ENCODE results near the genes ANO4, DRAM1, WASHC3, PMCH and IGF1.

DNA sequence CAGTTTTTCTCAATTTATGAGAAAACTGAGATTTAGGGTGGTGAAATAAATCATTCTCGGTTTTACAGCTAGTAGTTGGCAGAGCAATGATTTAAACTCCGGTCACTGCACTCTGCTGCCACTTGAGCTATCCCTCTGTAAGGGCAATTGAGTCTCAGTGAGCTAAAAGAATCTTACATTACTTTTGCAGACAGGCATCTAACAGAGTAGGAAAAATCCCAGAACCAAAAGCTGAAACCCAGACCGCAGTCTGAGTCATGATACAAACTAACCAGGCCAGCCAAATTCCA lies 73.7 kb downstream of the ANKS1B start:
- PRO-cap, result no peak

- PRO-cap, result no peak
Observed at GRCh38 chr12:100128078-100128658, 14.5 kb downstream of the BLTP3B start.

DNA sequence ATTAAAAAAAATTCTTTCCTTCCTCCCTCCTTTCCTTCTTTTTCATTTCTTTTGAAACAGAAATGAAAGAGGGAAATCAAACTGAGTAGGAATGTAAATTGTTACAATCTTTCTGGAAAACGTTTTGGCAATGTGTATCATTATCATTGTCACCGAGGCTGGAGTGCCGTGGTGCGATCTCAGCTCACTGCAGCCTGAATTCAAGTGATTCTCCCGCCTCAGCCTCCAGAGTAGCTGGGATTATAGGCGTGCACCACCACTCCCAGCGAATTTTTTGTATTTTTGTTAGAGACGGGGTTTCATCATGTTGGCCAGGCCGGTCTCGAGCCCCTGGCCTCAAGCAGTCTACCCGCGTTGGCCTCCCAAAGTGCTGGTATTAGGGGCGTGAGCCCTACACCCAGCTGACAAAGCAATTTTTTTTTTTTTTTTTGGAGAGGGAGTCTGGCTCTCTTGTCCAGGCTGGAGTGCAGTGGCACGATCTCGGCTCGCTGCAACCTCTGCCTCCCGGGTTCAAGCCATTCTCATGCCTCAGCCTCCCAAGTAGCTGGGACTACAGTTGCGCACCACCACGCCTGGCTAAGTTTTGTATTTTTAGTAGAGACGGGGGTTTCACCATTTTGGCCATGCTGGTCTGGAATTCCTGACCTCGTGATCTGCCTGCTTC lies 1.0 kb downstream of the ACTR6 start:
- PRO-cap, result no peak

DNA sequence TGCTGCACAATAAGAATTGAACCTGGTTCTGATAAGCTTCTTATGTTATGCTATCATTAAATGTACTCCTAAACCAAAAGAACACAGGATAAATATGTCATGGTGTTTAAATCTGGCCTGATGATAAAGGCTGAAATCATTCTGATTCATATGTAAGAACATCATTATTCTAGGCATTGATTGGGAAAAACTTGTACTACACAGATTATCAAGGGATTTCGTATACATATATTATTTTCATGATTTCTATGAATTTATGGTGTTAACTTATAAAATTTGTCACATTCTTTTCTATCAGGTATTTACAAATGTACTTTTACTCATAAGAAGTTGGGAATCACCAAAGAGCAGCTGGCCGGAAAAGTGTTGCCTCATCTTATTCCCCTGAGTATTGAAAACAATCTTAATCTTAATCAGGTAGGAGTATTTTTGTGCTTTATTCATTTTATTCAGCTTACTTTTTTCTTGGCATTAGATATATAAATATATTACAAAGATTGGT lies 27.9 kb upstream of the SLC17A8 start:
- PRO-cap, result no peak

DNA sequence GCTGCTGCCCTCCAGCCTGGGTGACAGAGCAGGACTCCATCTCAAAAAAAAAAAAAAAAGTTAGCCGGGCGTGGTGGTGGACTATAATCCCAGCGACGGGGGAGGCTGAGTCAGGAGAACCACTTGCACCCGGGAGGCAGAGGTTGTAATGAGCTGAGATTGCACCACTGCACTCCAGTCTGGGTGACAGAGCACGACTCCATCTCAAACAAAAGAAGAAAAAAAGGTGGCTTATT lies 53.5 kb downstream of the SLC17A8 start:
- PRO-cap, result no peak

- PRO-cap, result no peak
Observed at GRCh38 chr12:100567216-100567706, 6.2 kb upstream of the GAS2L3 start.

- PRO-cap, result no peak
Observed at GRCh38 chr12:100673440-100673966, 100.0 kb downstream of the GAS2L3 start.

DNA sequence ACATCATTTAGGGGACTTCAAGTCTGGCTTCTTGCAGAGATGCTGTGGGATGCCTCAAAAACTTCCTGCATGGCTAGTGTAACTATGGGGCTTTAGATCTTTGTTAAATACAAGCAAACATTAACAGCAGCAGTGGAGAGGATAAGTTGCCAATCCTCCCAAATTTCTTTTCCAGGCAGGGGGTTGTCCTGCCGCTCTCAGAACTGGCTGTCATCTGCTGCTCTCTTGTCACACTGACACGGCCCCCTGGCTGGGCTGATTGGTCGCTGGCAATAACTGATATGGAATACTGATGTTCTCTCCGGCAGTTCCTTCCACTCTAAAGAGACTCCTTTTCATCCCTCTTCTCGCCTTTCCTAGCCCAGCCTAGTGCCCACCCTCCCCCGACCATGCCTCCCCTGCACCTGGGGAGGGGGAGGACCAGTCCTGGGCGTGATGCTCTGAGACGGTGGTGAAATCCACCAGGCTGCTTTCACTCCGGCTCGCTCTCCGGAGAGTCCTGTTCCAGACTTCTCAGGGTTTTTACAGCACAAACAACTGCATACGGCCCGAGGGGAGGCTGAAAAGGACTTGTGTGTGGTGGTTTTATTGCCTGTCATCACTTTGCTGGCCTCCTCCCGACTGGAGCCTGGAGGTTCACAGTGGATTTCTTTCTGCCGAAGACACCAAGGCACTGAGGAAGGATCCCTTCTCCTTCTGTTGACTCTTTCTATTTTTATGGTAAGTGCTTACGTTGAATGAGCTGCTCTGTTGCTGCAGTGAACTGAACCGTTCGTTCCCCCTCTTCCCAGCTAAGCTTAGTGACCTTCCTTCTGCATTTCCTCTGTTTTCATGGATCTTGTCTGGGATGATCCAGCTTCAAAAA lies at the start of gene ANO4:
TSS of gene ANO4 (plus strand) at position 469 of the 865 bp plus-strand sequence.
- PRO-cap, result unidirectional peak, plus-strand start at position 548 of the sequence; unidirectional peak, plus-strand start at position 604 of the sequence; bidirectional peak, plus-strand start outside the sequence, minus-strand start at position 796 of the sequence

GRCh38 chr12:101615867-101616713 lies 21.3 kb downstream of the MYBPC1 start:
- PRO-cap, result no peak

GRCh38 chr12:101671317-101671877 lies 26.0 kb upstream of the CHPT1 start:
- PRO-cap, result no peak

DNA sequence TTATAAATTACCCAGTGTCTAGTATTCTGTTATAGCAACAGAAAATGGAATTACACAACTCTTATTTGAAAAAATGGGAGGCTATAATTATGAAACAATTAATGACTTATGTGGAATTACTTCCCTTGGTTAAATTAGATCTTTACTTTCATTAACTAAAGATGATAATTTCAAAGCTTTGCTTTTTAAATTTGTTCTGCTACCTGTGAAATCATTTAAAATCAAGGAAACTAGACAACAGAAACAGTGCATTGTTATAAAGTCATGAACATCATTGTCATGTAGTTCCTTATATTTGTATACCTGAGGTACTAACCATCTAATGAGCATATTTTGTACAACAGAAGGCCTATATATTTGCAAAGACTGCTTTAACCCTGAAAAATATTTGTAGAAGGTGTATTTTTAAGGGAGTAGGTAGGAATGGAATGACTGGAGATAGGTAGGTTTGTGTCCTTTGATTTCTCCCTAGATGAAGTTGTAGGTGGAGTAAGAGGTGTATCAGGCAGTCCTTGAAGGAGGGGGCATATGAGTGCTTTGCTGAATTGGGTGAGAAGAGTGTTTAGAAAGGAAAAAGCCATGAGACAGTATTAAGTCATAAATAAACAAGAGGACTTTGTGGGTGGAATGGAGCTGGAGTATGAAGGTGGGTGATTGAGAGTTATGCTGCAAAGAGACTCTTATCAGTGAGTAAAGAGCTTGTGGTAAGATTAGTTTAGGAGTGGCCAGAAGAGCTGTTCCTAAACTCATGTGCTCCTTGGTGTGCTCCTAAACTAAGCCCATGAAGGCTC lies 9.4 kb downstream of the CHPT1 start:
- PRO-cap, result no peak

DNA sequence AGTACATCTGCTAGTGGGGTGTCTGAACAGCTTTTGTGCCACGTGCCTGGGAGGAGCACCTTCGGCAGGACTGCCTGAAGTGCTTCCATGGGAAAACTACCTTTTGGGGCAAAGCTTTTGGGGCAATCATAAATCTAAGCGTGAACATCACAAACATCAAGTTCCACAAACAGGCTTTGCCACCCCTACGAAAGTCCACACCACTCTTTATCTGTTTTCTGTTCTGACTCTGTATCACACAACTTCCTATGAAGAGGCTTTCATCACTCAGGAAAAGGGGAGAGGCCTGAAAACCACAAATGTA lies 32.6 kb upstream of the SYCP3 start:
- PRO-cap, result no peak

DNA sequence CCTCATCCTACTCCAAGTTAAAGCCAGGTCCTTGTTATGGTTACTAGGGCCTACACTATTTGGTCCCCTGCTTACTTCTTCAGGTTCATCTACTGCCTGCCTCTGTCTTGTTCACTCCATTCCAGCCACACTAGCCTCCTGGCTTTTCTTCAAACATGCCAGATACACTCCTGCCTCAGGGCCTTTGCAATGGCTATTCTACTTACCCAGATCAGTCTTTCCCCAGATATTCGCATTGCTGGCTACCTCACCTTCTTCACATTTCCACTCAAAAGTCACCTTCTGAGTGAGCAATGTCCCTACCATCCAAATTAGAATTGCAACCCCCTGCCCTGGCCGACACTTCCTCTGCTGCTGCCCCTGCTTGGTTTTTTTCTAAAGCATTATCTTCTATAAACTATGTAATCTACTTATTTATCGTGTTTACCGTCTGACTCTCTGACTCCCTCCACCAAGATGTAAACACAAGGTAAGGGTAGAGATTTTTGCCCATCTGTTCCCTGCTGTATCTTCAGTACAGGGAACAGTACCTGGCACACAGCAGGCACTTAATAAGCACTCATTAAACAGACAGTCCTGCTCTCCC lies 43.5 kb upstream of the SYCP3 start:
- PRO-cap, result no peak

DNA sequence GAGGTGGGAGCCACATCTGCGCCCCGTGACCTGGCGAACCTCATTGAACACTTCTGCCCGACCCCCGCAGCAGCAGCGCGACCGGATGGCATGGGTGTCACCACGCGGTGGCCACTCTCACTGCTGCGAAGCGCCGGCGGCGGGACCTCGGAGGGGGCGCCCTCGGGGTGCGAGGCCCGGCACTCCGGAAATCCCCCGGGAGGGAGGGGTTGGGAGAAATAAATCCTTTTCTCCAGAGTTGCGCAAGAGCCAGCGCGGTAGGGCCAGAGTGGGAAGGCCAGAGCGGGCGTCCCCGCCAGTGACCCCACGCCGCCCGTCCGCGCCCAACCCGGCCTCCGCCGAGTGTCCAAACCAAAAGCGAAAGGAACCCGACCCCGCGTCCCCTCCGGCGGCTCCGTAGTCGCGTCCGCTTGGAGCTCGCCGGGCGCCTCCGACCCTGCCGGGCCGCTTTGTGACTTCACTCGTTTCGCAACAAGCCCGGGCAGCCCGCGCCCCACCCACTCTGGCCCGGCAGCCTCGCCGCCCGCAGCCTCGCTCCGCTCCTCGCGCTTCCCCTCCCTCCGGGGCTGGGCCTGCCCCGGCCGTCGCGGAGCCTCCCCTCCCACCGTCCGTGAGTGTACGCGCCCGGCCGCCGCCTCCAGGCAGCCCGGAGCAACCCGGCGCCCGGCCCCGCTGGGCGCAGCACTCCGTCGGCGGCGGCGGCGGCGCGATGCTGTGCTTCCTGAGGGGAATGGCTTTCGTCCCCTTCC lies at the start of gene DRAM1:
TSS of gene DRAM1 (plus strand) at position 500 of the 749 bp plus-strand sequence.
- PRO-cap, result bidirectional peak, plus-strand start at position 251 of the sequence, minus-strand start at position 116 of the sequence; bidirectional peak, plus-strand start at position 464 of the sequence, minus-strand start at position 447 of the sequence

GRCh38 chr12:102061557-102062408 lies at the start of gene WASHC3:
Gene WASHC3 (minus strand): TSS chr12:102061991.
- PRO-cap, result bidirectional peak, plus-strand start at chr12:102062193, minus-strand start at chr12:102062006

DNA sequence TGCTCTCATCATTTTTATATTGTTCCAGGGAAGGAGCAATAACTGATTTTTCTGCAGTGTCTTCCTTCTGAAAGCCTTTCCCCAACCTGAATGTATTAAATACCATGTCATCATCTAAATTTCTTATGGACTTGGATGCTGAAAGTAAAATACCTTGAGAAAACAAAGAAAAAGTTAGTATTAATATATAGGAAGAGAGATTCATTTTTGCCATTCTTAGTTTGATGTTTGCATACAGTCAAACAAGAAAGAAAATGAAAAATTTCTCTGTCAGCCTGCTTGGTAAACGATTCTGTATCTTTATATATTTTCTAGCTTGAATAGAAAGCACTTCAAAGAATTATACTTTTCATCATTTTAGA lies at the start of gene PMCH:
TSS of gene PMCH (minus strand) at position 277 of the 362 bp plus-strand sequence.
- PRO-cap, result no peak

- PRO-cap, result no peak
Observed at GRCh38 chr12:102480197-102481000, at the start of gene IGF1. Gene IGF1 (minus strand): TSS chr12:102480563.

- PRO-cap, result no peak
Observed at GRCh38 chr12:102483510-102484043, 3.2 kb upstream of the IGF1 start.

DNA sequence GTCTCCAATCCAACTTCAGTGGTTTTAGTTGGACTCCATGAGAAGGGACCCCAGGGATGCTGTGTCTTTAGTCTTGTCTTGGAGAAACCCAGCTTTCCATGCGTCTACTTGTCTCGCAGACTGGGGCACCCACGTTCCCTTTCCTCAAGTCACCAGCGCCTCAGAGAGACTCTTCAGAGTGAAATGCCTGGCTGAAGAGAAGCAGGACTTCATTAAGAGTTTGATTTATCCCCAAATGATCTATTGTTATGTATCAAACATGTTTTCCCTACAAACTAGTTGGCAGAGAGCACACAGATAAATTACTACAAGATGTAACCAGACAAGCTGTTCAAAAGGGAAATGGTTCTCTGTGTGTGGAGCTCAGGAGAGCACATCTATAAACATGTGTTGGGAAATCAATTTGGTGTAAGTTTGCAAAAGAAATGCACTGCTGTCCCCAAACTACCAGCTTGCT lies 159.3 kb downstream of the PAH start:
- PRO-cap, result no peak

GRCh38 chr12:103114608-103114966 lies 157.1 kb downstream of the ASCL1 start:
- PRO-cap, result no peak

Measured in ReNcell CX (cell line).